ENCODE data around the genes INO80D, FAM237A and MDH1B.

GRCh38 chr2:203631247-203631720, 75.2 kb upstream of the CD28 start:
- PRO-cap, result no peak

DNA sequence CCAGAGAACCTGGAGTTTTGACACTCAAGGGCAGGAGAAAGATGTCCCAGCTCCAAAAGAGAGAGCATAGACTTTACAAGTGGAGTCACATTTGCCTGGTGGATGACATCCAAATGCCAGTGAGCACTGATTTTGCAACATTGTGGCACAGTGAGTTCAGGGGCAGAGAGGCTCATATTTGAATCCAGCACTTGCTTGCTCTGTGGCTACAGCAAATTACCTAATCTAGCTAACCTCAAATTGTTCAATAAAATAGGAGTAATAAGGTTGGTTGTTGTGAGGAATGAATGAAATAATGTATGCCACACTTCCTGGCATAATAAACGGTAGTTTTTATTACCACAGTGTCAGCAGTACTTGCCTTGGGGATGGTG, 69.5 kb upstream of the CD28 start:
- PRO-cap, result no peak

DNA sequence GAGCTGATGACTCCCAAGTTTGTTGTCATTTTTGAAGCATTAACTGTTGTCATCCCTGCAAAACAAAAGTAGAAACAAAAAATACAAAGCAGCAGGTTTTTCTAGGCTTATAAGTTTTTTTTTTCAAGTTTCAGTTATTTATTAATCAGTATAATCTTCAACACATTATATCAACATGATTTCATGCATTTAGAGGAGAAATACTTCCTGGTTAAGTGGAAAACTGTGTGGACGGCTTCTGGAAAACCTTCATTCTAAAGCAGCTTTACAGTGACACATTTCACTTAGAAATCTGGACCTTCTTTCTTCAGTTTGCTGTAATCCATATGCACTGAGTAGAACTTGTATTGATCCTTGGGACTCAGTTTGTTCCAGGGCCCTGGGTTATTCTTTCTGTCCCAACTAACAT, 34.5 kb upstream of the CD28 start:
- PRO-cap, result no peak

DNA sequence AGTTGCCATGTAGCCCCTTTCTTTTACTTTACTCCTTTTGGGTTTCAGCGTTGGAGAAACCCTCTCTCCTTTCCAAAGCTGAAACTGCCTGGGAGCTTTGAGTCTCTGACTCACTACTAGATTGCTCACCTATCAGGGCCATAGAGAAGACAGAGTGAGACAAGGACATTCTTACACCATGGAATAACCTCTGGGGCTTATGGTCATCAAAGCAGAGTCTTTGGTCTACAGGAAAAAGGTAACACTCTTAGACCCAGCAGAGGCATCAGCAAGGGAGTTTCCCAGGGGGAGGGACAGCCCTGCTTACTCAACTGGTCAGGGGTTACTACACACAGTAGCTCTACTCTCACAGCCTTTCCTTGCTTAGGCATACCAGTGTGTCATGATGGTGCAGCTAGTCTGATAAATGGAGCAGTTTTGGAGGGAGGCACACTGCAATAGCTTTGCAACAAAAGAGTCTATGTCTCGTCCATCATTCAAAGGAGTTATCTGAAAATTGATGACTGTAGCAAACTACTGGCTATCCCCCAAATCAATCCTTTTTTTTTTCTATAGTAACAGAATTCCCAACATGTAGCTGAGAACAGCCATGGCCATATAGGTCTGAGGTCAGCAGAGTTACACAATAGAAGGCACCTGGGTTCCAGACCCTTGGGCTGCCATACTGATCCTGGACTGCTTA, 22.4 kb upstream of the CD28 start:
- PRO-cap, result no peak

DNA sequence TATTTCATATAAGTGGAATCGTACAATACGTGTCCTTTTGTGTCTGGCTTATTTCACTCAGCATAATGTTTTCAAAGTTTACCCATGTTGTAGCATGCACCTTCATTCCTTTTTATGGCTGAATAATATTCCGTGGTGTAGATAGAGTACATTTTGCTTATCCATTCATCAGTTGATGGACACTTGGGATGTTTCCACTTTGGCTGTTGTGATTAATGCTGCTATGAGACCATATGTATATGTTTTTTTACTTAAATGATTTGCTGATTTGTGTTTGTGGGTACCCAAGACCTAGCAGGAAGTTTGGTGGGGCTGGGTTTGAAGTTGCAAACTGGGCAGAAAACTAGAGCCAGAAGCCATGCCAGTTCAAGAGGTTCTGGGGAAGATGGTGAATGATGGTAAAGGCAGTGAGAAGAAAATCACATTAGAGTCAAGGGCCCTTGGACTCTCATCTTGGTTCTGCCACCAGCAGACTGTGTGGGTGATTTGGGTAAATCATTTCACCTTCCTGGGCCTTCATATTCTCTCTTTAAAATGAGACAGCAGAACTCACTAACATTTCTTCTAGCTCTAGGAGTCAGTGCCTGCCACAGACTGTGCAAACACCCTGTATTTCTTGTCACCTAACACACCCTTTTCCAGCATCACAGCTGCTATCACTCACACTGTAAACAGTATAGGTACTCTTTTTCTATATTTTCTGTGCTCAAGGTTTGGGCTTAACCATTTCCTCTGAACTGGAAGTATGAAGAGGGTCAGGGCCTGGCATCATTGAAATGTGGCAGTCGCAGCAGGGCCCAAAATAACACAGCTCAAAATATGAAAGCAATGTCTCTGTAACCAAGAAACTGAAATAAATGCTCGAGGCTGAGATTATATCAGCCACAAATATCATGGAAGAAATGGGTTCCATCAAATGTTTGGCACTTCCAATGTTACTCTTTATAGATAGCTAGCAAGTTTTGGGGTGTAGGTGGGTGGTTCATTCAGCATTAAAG, 8.4 kb upstream of the CTLA4 start:
- PRO-cap, result no peak

DNA sequence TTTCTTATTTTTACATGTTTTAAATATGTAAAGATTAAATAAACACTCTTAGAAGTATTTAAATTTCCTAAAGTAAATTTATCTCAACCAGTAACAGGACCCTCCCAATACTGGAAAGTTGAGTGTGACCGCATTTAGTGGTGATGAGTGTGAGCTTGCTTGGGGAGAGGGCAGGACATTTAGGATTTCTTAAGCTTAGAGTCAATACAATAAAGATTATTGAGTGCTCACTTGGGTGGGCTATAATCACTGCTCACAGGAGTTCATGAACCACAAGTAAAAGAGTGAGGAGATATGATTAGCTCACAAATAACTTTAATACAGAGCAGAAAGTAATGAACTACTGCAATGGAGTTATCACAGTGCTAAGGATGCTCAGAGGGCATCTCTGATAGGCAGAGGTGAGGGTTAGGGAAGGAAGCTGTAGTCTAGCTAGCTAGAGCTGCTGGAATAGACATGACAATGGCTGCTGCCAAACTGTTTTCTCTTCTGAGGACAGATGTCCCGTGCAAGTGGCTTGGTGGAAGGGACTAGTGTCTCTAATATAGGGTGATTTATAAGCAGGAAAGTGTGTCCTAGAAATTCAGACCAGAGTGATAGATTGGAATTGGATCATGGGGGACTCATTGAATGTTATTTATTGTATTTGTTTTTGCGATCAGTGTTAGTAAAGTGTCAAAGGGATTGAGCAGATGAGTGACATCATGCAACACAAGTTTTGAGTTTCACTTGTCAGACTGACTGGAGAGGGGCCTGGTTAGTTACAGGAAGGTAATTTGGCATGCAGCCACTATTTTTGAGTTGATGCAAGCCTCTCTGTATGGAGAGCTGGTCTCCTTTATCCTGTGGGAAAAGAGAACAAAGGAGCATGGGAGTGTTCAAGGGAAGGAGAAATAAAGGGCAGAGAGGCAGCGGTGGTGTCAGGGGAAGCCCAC, 1.6 kb downstream of the CTLA4 start:
- PRO-cap, result no peak

GRCh38 chr2:204023022-204023653, 86.6 kb downstream of the ICOS start:
- PRO-cap, result no peak

- PRO-cap, result no peak
These were observed 171.8 kb downstream of the ICOS start for GRCh38 chr2:204108284-204108865.

GRCh38 chr2:204704616-204705350, 159.5 kb downstream of the PARD3B start:
- PRO-cap, result no peak

- PRO-cap, result no peak
These were observed 107.8 kb upstream of the NRP2 start for GRCh38 chr2:205574337-205575077.

DNA sequence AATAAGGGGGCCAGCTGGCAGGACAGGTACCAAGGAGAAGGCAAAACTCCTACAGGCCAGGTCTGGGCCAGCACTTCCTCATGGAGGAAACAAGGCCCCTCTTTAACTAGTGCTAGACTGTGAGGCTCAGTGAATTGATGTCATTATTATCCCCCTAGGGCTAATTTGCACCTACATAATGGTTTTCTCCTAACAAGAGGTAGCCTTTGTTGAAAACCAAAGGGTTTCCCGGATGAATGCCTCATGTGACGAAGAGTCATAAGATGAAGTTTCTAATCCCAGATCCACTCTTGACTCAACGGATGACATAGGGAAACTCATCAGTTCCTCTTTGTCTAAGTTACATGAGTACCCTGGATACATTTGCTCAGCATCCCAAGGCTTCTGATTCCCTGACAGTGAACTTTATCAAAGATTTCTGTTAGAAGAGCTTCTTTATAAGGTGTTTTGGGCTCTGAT, 16.6 kb downstream of the NRP2 start:
- PRO-cap, result no peak

GRCh38 chr2:205715063-205715511, 32.8 kb downstream of the NRP2 start:
- PRO-cap, result no peak

- PRO-cap, result no peak
These were observed 81.4 kb downstream of the NRP2 start for GRCh38 chr2:205763595-205764201.

DNA sequence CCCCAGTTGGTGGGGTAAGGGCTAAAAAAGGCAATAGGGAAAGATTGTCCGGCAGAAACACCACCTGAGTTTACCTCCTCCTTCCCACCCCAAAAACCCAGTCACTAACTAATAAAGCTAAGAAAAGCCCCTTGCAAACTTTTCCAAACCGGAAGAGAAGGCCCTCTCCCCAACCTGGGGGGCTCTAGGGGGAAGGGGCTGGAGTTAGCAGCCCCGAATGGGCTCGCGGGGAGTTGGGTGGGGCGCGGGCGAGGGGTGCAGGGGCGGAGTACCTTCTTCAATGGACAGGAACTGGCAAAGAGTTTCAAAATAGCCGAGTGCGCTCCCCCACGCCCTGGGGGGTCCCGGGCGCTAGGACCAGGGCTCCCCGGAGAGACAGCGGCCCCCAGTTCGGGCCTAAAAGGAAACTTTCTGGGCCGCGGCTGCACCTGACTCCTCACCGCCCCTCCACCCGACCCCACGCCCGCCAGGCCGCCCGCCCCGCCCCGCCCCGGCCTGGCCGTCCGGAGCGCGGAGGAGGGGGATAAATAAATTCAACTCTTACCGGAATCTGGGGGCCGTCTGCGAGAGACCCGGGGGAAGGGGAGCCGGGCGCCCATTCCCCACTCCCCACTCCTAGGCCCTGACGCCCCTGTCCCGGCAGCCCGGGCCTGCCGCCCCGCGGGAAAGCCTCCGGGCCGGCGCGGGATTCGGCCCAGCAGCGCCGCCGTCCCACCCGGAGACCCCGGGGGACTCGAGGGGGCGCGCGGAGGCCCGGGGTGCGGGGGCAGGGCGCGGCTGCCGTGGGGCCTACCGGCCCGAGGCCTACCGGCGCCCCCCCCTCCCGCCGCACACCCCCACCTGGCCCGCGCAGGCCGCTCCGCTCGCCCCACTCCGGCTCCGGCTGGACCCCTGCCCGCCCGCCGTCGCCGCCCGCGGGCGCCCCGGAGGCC, 933 bp downstream of the INO80D start:
- PRO-cap, result bidirectional peak, plus-strand start at position 297 of the sequence, minus-strand start at position 282 of the sequence; bidirectional peak, plus-strand start at position 557 of the sequence, minus-strand start at position 461 of the sequence

DNA sequence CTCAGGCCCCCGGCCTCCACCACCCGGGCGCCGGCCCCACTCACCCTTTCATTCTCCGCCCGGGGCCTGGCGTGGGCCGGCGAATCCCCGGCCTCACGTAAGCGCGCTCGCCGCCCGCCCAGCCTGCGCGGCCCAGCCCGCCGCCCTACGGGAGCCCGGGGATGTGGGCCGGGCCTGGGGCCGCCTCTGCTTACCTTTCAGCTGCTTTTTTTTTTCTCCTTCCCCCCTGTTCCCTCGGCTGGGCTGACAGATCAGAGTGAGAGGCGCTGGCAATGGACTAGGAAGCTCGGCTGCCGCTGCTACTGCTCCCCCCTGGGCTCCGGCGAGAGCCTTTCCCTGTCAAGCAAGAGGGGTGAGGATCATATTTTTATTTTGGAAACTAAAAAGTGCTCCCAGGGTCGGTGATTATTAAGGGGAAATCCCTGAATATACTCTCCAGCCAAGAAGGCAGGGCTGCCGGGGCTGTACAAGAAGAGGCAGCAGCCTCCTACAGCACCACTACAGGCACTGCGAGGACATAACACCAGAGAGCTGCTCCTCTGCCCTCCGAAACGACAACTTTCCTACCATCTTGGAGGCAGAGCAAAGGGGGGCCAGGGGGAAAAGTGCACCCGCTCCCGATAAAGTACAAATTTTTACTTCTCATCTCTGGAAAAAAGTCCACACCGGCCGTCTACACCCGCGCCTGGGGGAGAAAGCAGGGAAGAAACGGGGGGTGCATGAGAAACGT, at the start of gene INO80D:
TSS of gene INO80D (minus strand) at position 468 of the 730 bp plus-strand sequence.
- PRO-cap, result bidirectional peak, plus-strand start at position 246 of the sequence, minus-strand start at position 147 of the sequence; bidirectional peak, plus-strand start at position 498 of the sequence, minus-strand start at position 553 of the sequence

- PRO-cap, result no peak
These were observed 9.6 kb downstream of the NDUFS1 start for GRCh38 chr2:206149650-206149989.

GRCh38 chr2:206642206-206642579, at the start of gene FAM237A:
TSS of gene FAM237A (plus strand) at chr2:206642487.
- PRO-cap, result no peak

GRCh38 chr2:206765027-206765722, at the start of gene MDH1B:
TSS of gene MDH1B (minus strand) at chr2:206765328.
- PRO-cap, result bidirectional peak, plus-strand start at chr2:206765402, minus-strand start at chr2:206765215

DNA sequence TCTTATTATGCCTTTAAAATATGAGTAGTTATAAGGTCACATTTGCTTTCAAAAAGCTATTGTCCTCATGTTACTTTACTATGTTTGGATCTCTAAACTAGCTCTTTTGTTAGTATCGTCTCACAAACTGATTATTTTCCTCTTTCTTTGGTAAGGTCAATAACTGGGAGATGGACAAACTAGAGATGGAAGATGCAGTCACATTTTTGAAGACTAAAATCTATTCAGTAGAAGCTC, 26.0 kb downstream of the FASTKD2 start:
- PRO-cap, result no peak

DNA sequence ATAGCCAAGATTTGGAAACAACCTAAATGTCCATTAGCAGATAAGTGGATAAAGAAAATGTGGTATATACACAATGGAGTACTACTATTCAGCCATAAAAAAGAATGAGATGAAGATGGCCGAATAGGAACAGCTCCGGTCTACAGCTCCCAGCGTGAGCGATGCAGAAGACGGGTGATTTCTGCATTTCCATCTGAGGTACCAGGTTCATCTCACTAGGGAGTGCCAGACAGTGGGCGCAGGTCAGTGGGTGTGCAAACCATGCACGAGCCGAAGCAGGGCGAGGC, 31.5 kb upstream of the CPO start:
- PRO-cap, result no peak